Hair follicular keratinocyte (primary cell): ENCODE measurements around a stretch of chr1.

DNA sequence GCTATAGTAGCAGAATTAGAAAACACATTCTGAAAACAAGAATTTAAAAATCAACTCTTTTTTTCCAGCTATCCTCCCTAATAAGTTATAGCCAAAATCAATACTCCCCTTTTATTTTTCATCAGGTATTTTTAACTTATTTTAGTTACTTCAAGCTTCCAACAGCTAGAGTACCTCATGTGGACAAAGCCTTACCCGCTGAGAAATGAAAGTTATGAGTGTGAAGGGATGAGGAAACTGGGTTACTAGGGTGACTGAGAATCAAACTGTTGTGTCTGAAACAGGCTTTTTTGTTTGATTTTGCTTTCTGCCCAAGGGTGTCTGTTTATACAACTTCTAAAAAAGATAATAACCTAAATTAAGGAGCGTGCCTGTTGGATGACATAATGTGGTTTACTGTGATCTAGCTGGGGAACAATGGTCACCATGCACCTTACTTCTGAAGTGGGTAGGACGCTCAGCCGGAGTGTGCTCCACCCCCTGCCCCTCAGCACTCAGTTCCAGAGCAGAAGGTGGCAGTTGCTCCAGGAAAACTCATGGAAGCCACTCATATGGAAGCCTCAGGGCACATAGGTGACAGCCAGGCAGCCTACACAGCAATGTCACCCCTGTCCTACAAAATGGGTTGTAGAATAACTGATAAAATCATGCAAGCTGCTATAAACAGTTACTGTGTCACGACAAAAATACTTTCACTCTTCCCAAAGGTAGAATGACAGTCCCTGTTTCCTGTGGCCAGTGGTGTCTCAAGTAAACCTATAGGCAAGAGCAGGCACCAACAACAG, 29.5 kb downstream of the SIPA1L2 start:
- RAMPAGE, long total RNA: no peak

- RAMPAGE, long total RNA: no peak
These were observed 1.3 kb downstream of the SIPA1L2 start for GRCh38 chr1:232628635-232628945.

GRCh38 chr1:232745534-232745769, 59.8 kb upstream of the MAP10 start:
- RAMPAGE, long total RNA: no peak

DNA sequence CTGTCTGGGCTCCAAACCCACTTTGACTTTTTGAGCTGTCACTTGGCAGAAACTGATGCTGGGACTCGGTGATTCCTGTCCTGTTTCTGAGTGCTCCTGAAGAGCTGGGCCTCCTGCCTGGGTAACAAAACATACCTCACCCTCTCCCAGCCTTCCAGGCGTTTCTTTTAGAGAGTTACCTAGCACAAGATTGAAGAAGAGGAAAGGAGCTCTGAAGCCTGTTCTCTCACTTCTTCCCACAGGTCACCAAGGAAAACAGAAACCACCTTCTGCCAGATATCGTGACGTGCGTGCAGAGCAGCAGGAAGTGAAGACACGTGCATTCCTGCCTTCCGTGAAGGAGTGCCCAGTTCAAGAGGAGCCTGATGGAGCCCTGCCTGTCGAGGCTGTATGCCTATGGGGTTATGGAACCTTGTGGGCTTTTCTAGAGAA, 27.5 kb downstream of the NTPCR start:
- RAMPAGE, long total RNA: no peak

DNA sequence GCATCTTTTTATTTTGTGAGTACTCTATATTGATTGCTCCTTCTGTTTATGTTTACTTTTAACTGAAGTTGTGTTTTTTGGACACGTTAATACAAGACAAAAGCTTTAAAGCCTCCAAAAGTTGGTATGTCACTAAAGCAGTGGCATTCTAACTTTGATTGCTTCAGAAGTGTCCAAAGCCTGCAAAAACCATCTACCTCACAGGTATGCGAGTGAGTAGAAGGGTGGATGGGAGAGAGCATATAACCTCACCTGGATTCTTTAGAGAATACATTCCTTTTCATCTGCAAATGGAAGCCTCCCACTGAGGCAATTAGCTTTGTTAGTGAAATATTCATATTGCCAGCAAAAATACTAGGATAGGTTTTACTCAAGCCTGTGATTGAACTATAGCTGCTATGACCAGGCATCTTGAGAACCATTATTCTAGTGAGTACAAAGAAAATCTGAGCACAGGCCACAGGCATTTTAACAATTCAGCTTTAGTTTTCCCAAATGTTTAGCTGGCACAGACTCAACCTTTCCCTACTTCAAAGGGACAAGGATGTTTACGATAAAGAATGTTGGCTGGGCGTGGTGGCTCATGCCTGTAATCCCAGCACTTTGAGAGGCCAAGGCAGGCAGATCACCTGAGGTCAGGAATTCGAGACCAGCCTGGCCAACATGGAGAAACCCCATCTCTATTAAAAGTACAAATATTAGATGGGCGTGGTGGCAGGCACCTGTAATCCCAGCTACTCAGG, 39.7 kb downstream of the MAP3K21 start:
- RAMPAGE, long total RNA: no peak

DNA sequence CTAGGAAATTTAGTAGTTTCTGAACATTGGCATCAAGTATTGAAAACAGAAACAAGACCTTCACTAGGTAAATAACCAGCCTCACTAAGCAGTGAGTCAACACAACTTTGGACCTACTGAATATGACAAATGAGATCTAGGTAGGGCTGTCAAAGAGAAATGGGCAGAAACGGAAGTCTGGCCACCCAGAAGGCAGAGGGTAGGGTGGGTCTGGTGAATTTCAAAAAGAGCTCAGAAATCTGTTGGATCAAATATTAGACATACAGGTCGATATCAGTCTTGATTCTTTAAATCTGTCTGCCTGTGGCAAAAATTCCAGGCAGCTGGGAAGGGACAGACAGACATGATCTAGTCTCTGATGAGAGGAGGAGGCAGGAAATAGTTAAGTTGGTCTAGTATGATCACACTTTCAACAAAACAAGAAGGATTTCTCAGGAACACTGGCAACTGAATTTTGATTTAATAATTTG, 134.3 kb upstream of the KCNK1 start:
- RAMPAGE, long total RNA: no peak

- RAMPAGE, long total RNA: no peak
These were observed 30.5 kb downstream of the KCNK1 start for GRCh38 chr1:233644257-233644868.

DNA sequence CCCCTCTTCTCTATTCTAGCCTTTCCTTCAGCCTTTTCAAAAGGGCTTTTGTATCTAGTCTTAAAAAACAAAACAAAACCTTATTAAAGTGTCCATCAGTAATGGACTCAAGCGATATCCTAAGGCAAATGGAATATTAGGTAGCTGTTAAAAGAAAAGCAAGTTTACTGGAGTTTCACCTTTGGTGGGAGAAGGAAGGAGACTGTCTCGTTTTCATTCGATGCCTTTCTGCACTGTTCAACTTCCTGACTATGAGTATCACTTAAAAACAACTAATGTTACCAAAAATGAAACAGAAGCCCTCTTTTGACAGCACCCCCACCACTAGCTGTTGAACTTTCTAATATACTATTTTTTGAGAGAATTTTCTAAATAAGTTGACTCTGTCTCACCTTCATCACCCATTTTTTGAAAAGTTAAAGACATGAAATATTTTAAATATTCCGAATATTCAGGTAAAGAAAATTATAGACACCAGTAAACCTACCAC, 28.8 kb downstream of the COA6 start:
- RAMPAGE, long total RNA: no peak

- RAMPAGE, long total RNA: no peak
These were observed 56.4 kb downstream of the IRF2BP2 start for GRCh38 chr1:234553491-234554083.

- RAMPAGE, long total RNA: no peak
These were observed 10.2 kb downstream of the IRF2BP2 start for GRCh38 chr1:234599386-234600511.

- RAMPAGE, long total RNA: no peak
These were observed 60.9 kb upstream of the IRF2BP2 start for GRCh38 chr1:234670936-234671284.

GRCh38 chr1:234702621-234702885, 92.6 kb upstream of the IRF2BP2 start:
- RAMPAGE, long total RNA: no peak

DNA sequence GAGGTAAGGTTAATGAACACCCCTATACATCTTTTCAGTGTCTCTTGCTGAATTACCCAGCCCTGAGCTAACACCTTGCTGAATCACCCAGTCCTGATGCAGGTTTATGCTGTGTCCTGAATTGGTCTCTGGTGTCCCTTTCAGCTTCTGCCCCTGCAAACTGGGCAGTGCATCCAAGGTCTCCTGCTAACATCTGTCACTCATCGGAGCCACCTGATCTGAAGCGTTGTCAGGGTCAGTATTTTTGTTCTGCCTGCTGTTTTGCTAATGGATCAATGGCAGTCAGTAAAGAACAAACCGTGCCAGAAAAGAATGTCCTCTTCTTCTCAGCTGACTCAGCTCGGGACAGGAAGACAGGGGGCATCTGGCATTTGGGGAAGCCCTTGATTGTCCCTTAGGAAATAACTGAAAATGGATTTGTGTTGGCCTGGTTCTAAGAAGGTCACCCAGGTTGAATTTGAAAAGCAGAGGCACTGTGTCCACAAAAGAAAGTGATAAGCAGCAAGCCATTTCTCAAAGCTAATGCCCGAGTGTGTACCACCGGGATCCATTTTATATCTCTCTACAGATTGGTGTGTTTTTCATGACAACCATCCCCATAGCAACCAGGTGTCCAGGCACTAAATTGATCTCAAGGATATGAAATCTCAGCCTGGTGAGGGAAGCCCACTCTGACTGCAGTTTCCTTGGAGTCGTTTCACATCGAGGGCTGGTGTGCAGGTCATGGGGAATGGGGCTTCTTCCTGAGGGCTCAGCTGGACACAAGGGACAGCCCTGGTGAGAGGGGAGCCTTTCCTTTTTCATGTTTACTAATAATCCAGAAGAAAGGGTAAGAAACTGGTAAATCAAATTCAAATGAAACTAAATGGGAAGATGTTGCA, 109.7 kb upstream of the IRF2BP2 start:
- RAMPAGE, long total RNA: no peak

GRCh38 chr1:234774717-234775421, 164.9 kb upstream of the IRF2BP2 start:
- RAMPAGE, long total RNA: no peak

GRCh38 chr1:234836095-234836855, 226.3 kb upstream of the IRF2BP2 start:
- RAMPAGE, long total RNA: no peak

DNA sequence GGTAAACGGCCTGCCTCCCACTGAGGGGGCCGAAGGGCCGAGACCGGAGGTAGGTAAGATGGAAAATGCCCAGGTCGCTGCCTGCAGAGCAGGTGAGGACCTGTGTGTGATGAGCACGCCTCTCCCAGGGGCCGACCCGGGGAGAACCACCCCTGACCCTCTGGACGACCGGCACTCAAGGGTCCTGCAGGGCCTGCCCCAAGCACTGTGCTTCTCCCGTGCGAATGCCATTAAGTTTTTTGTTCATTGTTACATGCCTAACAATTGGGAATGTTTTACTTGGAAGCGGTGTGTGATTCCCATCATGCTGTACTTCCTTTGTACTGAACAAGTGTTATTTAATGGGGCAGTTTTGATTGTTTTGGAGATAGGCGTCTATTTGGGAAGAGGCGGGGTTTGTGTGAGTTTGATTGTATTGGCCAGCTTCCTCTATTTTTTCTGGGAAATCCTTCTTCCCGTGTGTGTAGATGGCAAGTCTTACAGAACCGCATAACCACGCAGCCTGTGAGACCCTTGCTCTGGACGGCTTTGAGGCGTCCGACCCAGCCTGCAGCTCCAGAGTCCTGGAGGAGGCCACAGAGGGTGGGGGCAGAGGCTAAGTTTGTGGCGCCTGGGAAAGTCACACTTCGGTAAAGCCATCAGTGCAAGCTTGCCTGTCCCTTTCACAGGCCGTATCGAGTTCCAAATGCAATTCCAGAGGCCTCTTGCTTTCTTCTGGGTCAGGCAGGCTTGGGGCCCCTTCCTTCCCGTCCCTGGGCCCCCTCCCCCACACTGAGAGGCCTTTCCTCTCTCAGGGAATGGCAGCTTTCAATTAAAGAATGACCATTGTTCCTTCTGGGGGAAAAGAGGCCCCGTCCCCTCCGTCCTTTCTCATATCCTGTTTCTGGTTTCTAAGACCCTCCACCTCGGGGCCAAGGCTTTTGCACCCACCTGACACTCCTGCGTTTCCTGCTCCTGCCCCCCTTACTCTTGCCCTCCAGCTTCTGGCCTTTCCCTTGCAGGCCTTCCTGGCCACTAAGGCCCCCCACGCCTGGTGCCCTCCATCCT, 210.3 kb downstream of the TOMM20 start:
- RAMPAGE, long total RNA: no peak

GRCh38 chr1:234979273-234979918, 149.2 kb downstream of the TOMM20 start:
- RAMPAGE, long total RNA: no peak

DNA sequence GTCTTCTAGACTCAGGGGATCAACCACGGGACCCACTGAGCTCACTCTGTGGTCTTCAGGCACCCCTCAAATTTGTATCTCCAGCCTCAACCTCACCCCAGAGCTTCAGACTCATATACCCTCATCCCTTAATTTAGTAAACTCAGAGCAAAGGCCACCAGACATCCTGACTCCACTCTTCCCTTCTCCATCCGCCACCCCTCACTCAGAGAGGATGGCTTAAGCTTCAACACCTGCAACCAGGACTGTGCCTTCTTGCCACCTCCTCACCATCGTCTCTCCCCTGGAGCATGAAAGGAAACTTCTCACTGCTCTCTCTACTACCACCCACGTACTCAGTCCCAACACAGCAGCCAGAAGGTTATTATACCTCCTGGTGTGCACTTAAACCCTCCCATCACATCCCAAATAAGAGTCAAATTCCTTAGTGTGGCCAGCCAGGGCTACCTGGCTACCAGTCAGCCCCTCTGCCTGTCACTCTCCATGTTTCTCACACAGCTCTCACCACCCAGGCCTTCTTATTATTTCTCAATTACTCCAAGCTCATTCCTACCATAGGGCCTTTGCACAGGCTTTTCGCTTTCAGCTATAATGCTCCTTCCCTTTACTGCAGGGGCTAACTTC, 137.8 kb downstream of the TOMM20 start:
- RAMPAGE, long total RNA: no peak

GRCh38 chr1:235010960-235011449, 117.6 kb downstream of the TOMM20 start:
- RAMPAGE, long total RNA: no peak

DNA sequence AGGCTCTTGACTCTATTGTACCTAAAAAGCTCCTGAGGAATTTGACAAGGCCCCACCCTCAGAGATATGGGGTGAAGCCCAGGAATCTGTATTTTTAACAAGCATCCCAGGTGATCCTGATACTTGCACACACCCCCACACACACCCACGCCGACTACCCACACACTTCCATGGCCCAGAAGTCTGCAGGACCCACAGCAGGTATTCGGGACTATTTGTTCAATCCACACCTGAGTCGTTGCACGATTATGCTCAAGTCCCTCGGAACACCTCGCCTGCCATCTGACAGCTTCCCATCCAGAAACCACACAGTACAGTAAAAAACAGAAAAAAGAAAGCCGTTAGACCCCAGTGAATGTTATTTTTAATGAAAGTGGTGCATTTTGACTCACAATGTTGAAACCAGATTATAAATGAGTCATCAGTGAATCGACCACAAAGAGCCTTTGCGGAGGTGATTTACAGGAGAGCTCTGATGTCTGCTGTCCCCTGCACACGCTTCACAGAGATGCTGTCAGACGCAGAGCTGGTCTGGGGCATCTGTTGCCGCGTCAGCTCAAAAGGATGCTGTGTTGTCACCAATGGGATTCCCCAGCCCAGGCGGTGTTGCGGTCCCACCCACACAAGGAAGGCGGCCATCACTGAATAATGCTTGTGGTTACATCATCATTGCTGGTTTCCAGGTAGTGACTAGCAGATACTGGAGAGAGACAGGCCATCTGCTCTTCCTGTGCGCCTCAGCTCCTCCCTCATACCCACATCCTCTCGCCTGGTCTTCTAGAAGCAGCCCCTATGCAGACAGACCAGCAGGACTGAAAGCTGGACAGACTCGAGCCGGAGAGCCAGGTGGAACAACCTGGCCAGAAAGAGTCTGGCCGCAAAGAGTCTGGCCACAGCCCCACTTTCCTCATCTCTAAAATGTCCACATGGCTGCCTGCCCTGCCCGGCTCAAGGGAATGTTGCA, 116.9 kb downstream of the TOMM20 start:
- RAMPAGE, long total RNA: no peak